Non-pigmented ciliary epithelial cell (primary cell): Measurements from ENCODE around the genes EXOC6B, RAB11FIP5 and ALMS1.

DNA sequence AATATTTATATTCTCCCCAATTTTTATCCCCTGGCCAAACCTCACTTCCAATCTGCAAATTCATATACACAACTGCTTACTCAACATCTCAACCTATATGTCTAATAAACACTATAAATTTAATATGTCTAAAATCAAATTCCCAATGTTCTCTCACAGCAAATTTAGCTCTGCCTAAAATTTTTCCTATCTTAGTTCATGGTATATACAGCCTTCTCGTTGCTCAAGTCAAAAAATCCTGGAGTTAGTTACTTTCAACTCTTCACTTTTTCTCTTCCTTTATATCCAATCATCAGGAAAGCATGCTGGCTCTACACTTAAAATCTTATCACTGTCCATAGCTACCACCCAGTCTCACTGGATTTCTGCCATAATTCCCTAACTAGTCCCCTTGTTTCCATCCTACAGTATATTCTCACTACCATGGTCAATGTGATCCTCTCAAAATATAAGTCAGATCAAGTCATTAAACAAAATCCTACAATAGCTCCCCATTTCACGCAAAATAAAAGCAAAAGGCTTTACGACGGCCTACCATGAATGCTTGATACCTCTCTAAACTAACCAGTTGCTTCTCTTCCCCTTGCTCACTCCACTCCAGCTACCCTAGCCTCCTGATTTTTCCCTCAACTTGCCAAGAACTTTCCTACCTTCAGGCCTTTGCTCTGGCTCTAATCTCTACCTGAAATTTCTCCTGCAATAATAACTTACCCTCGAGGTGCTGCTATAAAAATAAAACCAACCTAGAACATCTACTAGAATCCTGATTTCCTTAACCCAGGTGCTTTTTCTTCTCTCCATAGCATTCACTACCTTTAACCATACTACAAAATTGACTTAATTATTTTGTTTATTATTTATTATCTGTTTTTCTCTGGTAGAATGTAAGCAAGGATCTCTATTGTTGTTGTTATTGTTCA lies 337.2 kb downstream of the EXOC6B start:
- RRBS: no CpG with 5 or more reads among the region's 5 CpGs

DNA sequence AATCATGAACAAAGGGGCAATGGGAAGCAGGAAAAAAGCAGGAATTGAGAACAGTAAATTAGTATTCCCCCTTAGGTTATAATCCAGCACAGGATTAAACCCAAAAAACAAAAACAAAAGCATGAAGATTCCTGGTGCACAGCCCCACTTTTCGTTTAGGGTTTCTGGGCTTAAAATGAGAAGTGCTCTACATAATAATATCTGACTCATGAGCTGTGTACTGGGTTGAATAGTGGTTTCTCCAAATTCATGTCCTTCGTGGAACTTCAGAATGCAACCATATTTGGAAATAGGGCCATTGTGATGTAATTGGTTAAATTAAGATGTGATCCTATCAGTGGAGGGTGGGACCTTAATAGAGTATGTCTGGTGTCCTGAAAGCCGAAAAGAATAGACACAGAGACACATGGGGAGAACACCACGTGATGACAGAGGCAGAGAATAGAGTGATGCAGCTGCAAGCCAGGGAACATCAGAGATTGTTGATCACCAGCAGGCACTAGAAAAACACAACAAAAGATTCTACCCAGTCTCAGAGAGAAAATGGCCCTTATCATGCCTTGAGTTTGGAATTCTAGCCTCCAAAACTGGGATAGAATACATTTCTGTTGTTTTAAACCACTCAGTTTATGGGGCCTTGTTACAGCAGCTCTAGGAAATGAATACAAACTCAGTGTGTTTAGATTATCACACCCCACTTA lies 310.2 kb downstream of the EXOC6B start:
- RRBS: no CpG with 5 or more reads among the region's 4 CpGs

DNA sequence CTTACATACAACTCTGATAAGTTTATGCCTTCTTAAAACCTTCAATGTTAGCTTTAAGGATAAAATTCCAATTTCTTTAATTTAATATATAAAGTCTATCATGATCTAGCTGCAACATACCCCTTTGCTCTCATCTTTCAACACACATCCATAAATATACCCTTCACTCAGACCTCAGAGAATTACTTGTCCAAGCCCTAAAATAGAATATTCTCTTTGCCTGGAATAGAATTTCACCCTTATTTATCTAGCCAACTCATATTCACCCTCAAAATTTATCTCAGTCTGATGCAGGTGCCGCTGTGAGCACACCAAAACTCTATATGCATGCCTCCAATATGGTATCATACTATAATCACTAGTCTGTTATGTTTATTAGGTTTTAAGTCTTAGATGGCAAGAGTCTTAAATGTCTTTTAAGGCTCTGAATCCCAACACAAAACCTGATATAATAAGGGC lies 144.8 kb downstream of the EXOC6B start:
- RRBS: no CpG with 5 or more reads among the region's 1 CpG

- RRBS: 2% methylated on average over 25 of the region's 87 CpGs
Observed at GRCh38 chr2:72824980-72826360, at the start of gene EXOC6B. TSS of gene EXOC6B (minus strand) at chr2:72826033.

GRCh38 chr2:72895561-72896326 lies 8.5 kb downstream of the SPR start:
- RRBS: no CpG with 5 or more reads among the region's 22 CpGs

- RRBS: no CpG with 5 or more reads among the region's 3 CpGs
Observed at GRCh38 chr2:73034664-73035101, 36.8 kb downstream of the SFXN5 start.

- RRBS: no CpG with 5 or more reads among the region's 5 CpGs
Observed at GRCh38 chr2:73084213-73084874, 12.8 kb upstream of the SFXN5 start.

DNA sequence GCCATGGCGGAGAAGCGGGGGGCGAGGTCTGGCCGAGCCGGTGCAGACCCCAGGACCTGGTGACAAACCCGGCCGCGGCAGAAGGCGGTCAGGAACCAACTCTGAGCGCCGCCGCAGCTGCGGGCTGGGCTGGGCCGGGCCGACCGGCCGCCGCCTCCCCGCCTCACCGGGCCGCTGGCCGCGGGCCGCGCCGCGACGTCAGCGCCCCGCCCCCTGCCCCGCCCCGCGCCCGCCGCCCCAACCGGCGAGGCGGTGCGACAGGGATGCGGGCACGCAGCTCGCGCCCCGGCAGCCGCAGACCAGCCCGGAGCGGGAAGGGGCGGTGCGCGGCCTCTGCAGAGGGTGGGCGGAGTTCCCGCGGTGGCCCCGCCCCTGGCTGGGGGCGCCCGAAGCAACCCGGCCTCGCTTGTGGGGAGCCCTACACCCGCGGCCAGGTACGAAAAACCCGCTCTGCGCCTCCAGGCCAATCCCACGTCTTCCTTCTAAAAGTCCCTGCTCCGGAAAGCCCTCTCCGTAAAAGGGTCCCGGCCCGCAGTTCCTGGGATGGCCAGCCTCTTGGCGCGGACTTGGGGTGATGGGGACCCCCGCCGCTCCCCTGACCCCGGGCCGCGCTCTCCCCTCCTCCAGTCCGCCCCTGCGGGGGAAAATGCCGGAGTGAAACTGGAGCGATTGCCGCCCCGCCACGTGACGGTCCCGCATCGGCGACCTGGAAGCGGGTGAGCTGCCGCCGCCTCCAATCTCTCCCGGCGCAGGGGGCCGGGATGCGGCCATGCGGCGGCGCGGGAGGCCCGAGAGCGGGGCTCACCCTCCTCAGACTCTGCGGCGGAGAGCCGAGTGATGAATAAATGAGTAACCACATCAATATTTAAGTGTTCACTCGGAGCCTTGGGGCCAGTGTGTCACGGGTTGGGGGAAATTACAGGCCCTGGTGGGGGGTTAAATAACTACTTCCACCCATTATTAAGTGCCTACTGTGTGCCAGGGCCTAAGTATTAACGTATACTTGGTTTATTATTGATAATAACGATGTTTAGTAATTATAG lies at the start of gene RAB11FIP5:
TSS of gene RAB11FIP5 (minus strand) at position 176 of the 1,043 bp plus-strand sequence.
- RRBS: 1% methylated on average over 65 of the region's 106 CpGs

GRCh38 chr2:73385492-73386521 lies at the start of gene ALMS1:
TSS of gene ALMS1 (plus strand) at chr2:73385836.
- RRBS: 2% methylated on average over 34 of the region's 98 CpGs

DNA sequence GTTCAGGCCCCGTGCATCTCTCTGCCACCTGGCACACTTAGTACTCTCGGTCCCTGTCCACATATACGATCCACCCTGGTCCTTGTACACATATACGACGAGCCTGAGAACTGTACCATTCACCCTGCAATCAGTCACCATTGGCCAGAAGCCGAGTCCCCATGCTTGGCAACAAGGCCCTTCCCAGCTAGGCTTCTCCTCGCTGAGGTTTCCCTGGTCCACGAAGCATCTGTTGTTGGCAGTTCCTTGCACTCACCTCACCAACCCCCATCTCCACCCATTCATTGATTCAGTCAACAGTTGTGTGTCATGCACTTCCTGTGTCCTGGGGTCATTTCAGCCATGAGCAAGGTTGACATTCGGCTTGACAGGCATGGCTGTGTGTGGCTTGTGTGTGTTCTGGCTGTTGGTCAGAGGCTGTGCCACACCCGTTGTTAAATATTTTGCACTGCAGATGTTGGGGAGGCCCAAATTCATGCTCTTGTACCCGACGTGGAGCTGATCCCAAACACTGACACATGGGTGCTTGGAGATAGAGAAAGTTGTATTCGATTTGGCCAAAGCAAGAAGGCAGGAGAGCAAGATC lies 489 bp upstream of the NAT8 start:
- RRBS: no CpG with 5 or more reads among the region's 13 CpGs

- RRBS: no CpG with 5 or more reads among the region's 3 CpGs
Observed at GRCh38 chr2:73741342-73741760, 4.2 kb upstream of the TPRKB start.

DNA sequence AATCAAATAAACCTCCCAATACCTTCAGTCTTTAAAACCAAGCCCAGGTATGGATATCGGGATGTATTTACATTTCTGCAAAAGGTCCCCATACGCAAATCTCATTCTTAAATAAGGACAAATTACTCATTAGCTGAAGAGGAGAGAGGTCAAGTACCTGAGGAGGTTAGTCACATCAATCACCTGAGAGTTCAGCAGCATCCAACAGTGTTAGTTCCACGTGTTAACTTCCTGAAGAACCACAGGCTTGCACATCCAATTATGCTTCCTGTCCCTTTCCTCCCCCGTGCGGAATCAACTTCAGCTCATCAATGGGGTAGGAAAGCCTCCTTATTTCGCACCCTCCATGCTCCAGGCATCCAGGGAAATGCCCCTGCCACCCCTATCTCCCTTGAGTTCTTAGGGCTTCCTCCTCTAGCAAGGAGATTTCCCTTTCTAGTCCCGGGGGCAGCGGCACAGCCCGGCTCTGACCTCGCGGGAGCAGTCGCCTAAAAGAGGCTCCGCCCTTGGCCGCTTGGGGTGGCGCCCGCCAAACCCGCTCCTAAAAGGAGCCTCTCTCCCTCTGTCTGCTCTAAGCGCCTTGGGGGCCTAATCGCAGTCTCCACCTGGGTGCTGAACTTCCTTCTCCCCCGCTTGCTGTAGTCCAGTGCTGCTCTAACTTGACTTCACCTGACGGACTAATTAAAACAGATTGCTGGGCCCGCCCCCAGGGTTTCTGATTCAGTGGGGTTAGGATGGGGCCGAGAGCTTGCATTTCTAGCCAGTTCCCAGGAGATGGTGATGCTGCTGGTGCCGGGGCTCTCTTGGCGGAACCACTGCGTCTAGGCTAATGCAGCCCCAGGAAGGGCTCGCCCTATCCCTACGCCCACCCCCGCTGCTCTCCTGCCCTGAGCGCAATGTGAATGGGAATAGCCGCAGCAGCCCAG lies 3.5 kb upstream of the TET3 start:
- RRBS: no CpG with 5 or more reads among the region's 31 CpGs

DNA sequence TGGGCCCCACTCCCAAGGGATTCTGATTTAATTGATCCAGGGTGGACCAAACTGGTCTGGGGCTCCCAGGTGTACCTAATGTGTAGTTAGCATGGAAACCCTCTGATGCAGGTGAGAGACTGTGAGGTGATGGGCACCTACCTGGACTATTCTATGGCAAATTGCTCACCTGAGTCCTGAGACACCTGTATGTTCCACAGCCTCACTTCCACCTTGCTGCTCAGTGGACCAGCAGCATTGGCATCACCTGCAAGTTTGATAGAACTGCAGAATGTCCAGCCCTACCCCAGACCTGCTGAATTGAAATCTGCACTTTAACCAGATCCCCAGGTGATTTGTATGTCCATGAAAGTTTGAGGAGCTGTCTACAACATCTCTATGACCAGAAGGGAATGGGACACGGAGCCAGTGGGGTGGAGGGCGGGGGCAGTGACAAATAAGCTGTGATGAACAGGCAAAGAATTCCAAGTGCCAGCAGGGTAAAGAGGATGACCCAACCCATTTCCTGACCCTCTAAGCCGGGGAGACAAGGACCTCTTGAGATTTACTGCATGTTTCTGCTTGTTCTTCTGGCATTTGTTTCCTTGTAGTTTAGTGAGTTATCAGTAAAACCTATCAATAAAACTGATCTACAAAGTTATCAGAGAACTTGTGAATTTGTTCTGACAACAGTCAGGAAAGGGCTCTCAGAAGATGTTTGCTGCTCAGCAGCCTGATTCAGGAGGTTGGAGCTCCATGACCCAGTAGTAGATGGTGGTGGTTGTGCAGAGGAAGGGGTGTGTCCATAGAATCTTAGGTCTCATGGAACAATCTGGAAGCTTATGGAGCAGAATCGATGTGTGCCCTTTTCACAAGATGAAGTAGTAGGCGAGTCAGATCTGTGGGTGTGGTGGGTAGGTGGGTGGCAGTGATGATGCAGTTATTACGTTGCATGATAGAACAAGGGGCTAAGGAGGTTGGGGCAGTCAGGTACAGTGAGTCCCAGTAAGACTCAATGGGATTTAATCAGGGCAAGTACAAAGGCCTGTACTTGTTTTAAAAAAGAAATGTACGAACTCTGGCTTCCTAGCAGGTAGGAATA lies 8.7 kb downstream of the TET3 start:
- RRBS: no CpG with 5 or more reads among the region's 7 CpGs

GRCh38 chr2:74003003-74003895 lies 18.5 kb downstream of the TET3 start:
- RRBS: 2% methylated on average over 7 of the region's 28 CpGs

DNA sequence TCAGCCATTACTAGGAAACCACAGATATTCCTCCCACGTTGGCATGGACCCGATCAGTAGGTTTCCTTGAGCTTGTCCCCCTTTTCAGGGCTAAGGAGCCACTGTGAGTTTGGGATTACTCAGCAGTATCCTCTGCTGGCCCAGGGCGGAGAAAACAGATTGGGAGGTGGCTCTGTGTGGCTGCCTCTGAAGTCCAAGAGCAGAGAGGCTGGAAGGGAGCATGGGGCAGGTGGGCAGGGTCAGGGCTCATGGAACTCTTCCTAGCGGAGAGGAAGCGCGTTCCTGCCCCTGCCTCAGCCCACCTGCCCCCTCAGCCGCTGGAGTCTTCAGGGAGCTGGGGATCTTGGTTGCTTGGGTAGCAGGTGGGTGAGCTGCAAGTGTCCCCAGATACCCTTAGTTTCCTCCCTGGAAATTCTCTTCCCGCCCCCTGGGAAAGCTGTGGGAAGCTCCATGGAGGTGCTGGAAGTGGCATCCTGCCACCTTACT lies 19.2 kb downstream of the TET3 start:
- RRBS: no CpG with 5 or more reads among the region's 8 CpGs

GRCh38 chr2:74046474-74047130 lies 61.9 kb downstream of the TET3 start:
- RRBS: 88% methylated on average over 4 of the region's 20 CpGs

DNA sequence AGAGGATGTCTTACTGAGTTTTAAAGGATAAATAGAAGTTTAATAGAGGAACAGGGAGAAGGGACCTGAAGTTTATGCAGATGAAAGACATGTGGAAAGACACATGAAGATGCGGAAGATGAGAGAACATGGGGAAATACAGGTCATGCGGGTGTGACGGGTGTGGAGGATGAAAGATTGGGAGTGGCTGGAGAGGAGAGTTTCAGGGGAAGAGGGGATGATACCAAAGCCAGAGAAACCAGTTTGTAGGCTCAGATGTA lies 69.2 kb downstream of the TET3 start:
- RRBS: no CpG with 5 or more reads among the region's 3 CpGs

- RRBS: no CpG with 5 or more reads among the region's 13 CpGs
Observed at GRCh38 chr2:74106733-74107369, 40.9 kb downstream of the BOLA3 start.

DNA sequence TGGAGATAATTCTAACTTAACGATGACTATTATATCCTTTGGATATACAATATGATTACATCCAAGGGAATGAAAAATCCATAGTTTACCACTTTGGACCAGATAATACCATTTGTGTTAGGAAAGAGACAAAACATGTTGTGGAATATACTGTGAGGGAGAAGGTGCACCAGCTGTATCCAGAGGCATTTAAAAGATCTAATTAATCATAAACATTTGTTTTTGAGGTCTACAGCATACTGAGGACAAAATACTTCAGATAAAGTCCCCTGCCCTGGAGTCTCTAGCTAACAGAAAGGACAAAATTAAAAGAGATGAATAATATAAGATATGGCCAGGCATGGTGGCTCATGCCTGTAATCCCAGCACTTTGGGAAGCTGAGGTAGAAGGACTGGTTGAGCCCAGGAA lies 11.2 kb downstream of the MOB1A start:
- RRBS: no CpG with 5 or more reads among the region's 1 CpG

GRCh38 chr2:74198770-74199416 lies 478 bp downstream of the MTHFD2 start:
- RRBS: 2% methylated on average over 22 of the region's 72 CpGs